Neural crest cell (in vitro differentiated cells): ENCODE data around the gene PDCD2.

DNA sequence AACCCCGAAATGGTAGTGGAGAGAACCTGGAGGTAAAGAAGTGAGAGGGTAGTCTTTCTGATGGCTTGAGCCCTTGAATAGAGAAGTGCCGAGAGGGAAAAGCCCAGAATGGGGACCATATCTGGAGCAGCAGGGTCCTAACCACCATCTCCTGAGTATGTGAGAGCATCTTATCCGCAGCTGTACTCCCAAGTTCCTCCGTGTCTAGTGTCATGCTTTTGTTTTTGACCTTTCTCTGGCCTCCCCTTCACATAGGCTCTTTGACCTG, 1.2 kb downstream of the FAM120B start:
- PRO-cap: no peak

- PRO-cap: no peak
Measured at GRCh38 chr6:170372095-170373085, 65.8 kb downstream of the FAM120B start.

- PRO-cap: no peak
Measured at GRCh38 chr6:170583401-170583884, 994 bp downstream of the PDCD2 start.

DNA sequence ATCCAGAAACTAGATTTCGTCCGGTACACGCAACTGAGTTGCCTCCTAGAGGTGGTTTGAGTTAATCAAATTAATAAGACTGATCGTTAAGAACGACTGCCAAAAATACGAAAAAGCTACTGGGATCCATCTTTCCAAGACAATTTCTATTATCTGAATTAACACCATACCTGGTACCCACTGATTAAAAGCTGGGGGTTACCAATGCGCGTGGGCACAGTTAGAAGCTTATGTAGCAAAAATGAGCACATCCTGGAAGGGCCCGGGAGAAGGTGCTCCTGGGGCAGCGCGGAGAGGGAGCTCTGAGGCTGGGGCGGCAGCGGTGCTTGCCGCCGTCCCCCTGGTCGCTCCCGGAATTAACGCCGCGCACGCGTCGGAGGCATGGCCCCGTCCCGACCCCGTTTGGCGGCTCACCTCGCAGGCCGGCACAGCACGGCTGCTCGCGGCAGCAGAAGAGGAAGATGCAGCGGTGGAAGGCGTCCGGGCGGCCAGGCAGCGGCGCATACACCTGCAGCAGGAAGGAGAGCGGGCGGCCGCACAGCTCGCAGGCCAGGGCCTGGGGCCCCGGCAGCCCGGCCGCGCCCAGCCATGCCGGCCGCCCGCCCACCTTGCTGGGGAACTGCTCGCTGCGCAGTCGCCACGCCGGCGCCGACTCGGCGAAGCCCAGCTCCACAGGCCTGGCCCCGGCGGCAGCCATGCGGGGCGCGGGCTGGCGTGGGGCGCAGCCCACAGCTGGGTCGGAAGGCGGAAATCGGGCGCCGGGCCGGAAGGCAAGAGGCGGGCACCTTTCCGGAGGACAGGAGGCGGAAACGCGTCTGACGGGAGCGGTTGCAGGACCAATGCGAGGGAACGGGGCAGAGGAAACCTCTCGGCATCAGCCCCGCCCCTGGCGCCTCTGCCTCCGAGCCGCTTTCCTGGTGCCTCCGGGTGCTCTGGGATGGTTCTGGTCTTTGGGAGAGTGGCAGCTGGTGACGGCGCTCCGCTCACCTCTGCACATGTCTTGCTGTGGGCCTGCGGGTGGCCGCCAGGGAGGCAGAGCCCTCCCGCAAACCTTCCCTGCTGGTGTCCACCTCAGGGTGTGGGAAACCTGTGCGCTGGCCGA, at the start of gene PDCD2:
Gene PDCD2, minus strand, starts transcription at position 753 of the 1,102 bp plus-strand sequence.
- PRO-cap: bidirectional peak, plus-strand start at position 911 of the sequence, minus-strand start at position 751 of the sequence